Sternocleidomastoid (tissue), 1 donor: ENCODE measurements around a stretch of chr17.

DNA sequence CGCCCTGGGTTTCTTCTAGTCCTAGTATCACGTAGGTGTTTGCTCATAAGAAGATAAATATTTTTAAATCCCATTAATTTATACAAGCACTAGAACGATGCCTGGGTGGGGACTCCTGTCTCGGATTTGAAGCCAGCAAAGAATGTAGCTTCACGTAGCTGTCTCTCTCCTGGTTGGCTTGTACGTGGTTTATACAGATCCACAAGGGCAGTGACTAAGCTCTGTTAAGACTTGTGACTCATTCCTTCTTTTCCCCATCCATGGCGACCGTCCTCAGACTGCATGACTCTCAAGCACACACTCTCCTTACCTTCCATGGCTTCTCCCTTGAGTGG, 679.8 kb upstream of the SOX9 start:
- PRO-cap: no peak

DNA sequence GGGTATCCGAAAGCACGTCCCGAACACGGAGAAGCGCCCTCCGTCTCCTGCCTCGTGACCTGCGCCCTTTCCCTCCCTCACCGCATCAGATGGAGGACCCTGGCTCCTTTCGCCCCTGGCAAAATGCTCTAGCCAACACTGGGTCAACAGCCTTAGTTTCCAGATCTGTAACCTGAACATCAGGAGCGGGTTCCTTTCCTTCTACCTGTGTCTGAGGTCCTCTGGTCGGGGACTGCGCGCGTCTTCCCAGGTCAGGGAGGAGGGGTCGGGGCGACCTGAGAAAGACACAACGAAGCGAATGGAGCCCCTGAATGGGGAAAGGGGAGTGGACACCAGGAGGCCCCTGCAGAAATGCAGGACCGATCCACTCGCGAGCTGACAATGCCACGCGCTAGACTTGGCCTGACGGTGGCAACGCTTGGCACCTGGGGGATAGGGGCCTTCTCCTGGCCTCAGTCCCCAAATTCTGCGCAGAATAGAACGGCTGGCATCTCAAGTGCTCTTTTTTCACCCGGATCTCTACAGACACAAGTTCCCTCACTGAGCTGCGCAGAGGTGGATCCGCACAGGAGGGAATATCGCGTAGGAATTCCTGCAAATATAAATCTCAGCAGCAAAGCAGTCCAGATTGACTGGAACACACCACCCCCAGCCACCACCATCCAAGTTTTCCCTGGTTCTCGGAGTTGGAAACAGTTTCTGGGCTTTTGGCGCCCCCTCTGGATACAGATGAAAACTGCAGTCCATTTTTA, 2.6 kb upstream of the SOX9 start:
- PRO-cap: no peak

DNA sequence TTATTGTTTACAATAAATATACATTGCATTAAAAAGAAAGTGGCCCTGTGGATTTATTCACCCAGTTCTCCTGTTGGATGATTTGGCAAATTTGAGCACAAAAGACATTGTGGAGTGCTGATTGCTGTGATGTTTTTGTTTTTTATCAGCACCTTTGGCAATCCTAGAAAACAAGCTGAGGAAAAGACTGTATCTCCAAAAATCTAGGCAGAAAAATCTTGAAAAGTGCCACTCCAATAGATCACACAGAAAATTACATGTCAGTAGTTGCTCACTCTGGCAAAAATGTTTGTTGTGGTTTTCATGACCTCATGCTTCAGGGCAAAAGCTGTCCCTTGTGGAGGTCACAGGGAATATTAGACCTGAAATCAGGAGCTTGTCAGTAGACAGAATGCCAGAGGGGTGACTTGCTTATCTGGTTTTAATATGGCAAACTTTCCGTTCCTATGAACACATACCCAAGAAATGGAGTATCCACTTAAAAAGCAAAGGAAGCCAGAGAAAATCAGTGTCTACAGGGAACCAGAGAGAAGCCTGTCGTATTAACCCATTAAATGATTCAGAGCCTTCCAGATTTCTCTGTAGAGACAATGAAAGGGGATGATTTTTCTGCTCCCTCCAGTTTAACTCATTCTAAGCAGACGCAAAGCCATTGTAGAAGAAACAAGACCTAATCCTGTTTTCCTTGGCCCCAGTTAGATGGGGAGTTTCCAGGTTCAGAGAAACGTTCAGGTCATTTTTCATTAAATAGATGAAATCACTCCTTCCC, 5.7 kb downstream of the SOX9 start:
- PRO-cap: no peak

GRCh38 chr17:72475002-72475566, 354.3 kb downstream of the SOX9 start:
- PRO-cap: no peak

DNA sequence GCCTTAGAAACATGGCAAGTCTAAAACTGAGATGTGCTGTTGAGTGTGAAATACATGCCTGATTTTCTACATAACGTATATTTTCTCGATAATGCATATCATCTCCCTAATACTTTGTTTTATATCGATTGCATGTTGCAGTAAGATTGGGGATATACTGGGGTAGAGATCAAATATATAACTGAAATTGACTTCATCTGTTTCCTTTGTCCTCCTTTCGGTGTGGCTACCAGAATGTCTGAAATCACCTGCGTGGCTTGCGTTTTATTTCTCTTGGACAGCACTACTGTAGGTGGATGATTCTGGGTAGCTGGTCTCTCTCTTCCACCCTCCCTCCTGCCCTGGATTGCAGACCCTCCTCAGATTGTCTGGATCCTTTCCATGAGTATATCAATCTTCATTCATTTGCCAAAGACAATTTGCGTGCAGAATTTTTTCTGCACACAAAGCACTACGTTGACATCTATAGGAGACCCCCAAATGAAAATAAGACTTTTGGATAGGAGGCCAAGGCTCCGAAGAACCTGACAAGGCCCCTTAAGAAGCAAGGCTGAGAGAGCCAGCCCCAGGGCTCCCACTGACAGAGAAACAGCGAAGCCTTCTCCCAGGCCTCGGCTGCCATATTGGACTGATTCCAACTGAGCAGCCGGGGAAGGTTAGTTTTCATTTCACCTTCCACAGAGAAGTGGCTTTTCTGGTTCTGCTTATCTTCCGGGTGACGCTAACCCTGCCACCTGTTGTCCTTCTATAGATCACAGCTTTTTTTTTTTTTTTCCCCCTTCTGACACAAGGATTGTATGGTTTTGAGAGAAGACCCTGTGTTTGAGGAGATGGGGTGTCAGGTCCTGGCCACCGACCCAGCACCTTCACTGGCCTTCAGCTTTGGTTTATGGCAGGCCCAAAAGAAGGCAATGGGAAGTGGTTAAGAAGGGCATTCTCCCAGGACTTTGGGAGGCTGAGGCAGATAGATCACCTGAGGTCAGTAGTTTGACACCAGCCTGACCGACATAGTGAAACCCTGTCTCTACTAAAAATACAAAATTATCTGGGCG, 356.6 kb downstream of the SOX9 start:
- PRO-cap: no peak

DNA sequence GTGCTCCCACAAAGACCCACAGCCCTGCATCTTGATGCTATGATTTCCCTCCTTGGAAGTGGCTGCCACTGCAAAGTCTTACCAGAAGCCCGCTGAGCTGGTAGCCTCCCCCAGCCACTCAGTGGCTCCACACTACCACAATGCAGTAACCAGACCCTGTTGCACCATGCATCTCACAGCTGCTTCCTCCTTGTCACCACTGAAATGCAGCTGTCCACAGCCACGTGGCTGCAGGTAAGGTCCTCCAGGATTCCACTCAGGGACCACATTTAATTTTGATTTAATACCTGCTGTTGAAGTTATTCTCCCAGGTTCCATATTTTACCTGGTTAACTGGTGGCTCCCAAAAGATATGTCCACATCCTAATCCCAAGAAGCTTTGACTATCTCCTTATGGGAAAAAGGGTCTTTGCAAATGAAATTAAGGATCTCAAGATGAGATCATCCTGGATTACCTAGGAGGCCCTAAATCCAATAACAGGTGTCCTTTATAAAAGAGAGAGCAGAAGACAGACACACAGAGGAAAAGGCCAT, 358.9 kb downstream of the SOX9 start:
- PRO-cap: no peak

GRCh38 chr17:72538588-72539246, 417.9 kb downstream of the SOX9 start:
- PRO-cap: no peak

GRCh38 chr17:72550482-72551051, 429.7 kb downstream of the SOX9 start:
- PRO-cap: no peak

DNA sequence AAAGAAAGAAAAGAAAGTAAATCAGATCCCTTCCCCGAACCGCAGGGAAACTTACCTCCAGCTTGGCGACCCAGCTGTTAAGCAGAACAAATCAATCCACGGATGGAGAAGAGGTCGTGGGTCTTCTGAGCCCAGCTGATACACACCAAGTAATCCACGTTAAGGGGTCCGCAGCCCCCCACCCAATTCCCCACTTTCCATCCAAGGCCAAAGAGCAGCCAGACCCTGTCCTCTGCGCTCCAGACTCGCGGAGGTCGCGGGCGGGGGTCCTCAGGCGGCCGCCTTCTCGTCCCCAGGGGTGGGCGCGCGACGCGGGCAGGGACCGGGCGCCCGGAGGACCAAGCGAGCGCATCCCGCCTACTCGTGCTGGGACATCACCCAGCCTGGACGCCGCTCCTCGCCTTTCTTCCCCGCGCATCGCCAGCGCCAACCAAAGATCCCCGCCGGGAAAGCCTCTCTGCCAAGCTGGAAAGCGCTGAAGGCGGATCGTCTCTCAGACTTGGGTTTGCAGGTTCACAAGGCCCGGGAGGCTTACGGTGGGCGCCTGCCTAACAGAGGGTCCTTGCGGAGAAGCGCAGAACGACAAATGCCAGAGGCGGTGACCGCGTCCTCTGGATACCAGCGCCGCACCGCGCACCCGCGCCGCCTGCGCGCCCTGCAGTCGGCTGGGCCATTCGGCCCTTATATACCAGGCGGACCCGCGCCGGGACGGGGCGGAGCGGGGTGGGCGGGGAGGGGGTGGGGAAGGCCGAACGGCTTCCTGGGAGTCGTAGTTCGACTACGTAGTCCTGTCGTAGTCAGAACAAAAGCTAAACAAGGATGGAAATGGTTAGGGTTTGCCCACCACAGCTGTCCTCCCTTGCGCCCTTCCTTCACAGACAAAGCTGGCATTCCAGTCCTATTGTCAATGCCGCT, 471.6 kb downstream of the SOX9 start:
- PRO-cap: unidirectional peak, minus-strand start at position 657 of the sequence

DNA sequence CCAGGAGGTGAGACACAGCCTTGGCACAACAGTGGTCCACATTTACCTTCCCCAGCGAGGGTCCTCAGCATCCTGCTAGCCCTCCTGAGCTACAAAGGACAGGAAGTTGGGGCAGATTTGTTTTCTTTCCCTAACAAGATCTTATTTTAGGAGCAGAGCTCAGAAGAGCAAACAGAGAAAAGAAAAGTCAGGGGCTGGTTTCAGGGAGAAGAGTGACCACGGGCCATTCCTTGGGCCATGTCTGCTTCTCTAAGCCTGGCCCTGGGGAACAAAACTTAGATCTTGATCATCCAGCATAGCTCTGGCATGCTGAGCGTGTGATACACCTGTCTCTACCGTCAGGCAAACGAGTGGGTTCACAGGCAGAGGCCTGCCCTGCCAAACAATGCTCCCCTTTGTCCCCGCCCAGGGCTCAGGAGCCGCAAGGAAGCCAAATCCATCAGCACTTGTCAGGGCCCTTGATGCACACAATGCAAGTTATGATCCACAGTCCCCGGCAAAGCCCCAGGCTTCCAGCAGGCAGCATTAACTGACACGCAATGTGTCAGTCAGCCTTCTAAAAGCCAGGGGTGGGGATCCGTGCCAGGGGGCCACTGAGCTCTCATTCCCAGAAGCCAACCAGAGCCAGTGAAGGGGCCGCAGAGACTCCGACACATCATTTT, 461.1 kb downstream of the SLC39A11 start:
- PRO-cap: no peak

- PRO-cap: no peak
Observed at GRCh38 chr17:72661665-72661905, 430.9 kb downstream of the SLC39A11 start.

GRCh38 chr17:72715993-72716709, 376.3 kb downstream of the SLC39A11 start:
- PRO-cap: no peak

DNA sequence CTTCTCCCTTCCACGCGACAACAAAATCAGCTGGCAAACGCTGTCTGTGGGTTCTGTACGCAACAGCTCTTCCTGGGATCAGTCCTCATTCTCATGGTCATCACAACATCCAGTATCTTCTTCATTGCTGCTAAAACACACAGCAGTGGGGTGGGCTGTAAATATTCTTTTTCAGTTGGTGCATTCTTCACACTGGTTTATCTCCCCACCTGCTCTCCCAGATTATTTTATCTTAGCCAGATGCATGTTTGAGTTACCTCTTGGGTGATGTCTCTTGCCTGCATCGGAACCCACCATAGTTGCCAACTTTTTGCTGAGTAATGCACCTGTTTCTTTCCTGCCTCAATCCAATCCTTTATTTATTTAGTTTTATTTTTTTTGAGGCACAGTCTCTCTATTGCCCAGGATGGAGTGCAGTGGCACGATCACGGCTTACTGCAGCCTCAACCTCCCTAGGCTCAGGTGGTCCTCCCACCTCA, 363.6 kb downstream of the SLC39A11 start:
- PRO-cap: no peak

DNA sequence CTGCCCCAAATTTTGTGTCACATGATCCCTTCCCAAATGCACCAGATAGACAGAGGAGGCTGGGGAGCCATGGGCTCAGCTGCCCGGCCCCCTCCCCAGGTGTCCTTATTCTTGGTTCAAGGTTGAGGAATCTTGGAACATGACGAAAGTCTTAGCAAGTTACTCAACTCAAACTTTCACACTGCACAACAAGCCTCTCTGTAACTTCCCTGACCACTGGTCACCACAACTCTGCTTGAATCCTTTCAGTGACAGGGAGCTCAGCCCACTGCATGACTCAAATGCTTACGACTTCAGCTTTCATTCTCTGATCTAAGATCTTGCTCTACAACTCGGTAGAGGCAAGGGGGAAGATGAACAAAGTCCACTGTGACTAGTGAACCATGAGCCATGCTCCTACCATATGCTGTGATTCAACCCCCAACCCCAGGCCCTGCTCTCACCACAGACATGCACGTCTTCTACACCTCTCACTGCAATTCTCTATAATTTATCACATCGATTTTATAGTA, 160.9 kb downstream of the SLC39A11 start:
- PRO-cap: no peak

- PRO-cap: no peak
Observed at GRCh38 chr17:72982645-72983133, 109.8 kb downstream of the SLC39A11 start.

- PRO-cap: no peak
Observed at GRCh38 chr17:72992858-72993275, 99.6 kb downstream of the SLC39A11 start.

DNA sequence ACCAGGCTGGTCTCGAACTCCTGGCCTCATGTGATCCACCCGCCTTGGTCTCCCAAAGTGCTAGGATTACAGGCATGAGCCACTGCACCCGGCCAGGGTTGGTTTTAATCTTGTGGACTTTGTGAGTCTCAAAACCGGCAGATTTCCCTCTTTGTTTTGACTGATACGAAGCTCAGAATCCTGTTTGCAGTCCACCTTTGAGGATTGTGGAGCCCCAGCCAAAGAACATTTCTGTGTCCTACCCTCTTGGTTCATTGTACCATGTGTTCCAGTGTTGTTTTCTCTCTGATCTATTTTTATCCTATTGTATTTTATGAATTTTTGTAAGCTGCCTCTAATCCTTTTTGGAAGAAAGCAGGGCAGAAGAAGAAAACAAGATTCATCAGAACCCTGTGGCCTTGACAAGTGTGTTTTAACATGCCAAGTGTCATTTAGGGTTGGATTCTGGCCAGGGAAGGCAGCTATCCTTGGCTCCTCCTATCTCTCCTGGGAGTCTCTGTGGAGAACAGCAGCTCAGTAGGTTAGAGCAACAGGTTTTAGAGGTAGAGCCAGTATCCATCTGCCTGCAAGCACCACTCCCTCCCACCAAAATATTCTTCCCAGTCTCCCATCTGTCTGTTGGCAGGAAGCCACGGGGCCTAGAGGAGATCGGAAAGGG, 16.6 kb upstream of the CPSF4L start:
- PRO-cap: no peak

- PRO-cap: no peak
Observed at GRCh38 chr17:73278932-73279438, 17.3 kb upstream of the CPSF4L start.

DNA sequence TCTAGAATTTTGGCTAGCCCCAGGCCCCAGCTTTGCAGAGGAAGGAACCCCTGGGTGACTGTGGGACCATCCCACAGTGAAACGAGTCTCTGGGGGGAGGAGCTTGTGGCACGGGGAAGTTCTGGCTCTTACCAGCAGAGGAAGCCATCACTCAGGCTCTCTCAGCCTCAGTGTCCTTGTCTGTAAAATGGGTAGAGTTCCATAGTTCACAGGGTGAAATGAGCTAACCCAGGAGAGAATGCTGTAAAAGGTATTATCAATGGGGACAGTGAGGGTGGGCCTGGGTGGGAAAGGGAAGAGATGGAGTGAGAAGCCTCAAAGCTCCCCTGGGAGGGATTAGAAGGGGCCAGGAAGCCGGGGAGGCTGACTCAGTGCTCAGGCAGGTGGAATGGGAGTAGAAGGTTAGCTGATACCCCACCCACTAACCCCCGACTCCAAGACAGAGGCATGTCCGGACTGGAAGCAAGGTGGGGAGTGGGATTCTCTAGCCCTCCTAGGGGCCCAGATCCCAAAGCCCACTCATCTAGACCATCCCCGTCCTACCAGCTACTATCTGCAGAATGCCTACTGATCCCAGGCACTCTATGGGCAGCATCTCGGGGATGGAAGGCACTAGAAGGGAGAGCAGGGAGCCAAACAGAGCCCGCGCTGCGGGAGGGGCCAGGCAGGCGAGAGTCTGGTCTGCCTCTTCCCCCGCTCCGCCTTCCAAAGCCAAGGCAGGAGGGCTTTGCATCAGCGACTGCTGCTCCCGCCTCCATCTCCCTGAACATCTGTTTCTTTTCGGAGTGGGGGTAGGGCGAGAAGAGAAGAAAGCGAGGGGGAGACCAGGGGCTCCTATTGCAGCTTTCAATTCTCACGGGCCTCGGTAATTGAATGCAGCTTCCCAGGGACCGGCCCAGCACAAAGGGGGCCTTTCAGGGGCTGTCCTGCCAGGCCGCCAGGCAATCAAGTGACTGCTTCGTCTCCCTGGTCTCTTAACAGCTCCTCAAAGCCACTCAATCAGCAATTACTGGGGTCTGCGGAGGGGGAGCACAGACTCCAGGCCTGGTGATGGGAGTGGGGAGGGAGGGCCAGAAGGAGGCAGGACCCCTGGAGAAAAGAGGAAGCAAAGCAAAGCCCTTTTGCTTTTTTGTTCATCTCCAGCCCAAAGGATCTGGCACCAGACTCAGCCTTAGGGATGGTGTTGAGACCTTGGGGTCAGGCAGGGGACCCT, 31.2 kb upstream of the CDC42EP4 start:
- PRO-cap: no peak

DNA sequence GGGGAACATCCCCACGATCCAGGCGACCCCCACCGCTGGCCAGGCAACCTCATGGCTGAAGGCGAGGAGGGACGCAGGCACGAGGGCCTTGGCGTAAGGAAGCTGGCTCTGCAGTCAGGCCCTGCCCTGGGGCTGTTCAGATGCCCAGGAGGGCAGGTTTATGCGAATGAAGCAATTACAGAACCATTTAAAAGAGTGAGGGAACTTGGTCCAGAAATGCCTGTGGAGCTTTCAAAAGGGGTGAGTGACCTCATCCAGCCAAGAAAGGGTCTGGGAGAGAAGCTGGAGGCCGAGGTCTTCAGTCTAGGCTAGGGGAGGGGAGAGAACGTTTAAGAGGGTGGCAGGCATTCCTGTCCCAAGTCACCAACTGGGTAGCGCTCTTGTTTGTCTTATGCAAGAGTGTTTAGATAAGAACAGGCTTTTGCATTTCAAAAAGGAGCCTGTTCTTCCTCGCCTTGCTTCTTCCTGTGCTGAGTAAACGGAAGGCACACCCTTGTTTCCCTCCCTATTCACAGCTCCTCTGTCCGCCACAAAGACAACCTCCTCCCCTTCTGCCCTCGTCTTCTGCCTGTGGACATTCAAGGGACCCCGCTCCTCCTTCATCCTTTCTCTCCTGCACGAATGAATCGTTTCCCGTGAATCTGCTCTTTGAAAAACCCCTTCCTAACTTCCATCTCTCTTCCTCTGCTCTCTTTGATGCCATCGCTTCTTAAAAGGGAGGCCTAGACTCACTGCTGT, 183.6 kb upstream of the SDK2 start:
- PRO-cap: no peak